ENCODE measurements around a stretch of chr15.

DNA sequence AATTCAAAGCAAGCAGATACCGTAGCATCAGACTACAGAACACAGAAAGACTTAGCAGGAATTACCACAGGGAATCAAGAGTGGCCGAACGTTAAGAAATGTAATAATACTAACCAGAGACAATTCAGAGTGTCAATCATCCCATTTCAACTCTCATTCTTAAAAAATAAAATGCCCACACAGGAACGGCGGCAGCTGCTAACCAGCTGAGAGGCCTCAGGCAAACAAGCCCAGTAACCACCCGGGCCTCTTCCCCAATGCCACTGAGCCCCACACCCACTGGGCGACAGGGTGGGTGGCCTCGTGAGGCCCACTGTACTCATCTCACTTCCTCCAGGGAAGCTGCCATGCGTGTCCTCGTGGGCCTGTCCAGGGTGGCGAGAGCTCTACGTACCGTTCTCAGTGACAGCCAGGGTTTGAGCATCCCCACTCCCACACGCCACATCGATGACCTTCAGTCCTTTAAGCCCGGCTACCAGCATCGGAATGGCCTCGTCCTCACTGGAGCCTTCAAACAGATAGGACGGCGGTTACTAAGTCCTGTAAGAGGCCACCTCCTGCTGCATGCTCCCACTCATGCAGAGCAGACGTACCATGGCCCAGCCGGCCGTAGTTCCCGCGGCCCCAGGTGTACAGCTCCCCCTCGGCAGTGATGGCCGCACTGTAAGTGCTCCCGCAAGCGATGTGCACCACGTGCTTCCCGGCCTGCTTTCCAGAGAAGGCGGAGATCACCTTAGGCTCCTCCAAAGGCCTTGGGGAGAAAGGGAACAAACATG, 56.6 kb downstream of the HERC2 start:
- PRO-cap: no peak
- RAMPAGE, long total RNA, 2 experiments: no peak in any of the 2 experiments

DNA sequence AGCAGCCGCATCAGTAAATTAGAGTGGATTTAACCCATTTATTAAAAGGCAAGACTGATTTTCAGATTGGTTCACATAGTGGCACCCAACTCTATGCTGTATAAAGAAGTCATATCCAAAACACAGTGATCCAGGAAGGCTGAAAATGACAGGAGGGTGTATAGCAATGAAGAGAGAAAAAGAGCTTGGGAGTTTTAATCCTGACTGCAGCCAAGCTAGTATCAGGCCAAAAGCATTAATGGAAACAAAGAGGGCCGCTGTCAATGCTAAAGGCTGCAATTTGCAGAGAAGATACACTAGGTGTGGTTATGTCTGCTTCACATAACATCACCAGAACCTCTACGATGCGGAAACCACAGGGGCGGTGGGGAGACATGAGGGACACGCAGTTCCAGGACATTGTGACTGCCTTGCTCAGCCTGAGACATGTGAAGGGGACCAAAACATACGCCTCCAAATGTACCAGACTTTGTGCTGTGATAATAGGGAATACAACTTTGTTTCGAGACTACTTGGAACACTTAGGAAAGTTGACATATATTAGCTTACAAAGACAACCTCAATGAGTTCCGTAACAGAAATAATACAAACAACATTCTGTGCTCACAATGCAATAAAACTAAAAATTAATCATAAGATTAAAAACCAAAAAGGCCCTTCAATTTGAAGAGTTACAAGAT, 88.4 kb downstream of the APBA2 start:
- PRO-cap: no peak
- RAMPAGE, long total RNA, 2 experiments: no peak in any of the 2 experiments

- PRO-cap: no peak
- RAMPAGE, long total RNA, 2 experiments: no peak in any of the 2 experiments
These were observed 179.8 kb downstream of the NSMCE3 start for GRCh38 chr15:29089897-29090158.

DNA sequence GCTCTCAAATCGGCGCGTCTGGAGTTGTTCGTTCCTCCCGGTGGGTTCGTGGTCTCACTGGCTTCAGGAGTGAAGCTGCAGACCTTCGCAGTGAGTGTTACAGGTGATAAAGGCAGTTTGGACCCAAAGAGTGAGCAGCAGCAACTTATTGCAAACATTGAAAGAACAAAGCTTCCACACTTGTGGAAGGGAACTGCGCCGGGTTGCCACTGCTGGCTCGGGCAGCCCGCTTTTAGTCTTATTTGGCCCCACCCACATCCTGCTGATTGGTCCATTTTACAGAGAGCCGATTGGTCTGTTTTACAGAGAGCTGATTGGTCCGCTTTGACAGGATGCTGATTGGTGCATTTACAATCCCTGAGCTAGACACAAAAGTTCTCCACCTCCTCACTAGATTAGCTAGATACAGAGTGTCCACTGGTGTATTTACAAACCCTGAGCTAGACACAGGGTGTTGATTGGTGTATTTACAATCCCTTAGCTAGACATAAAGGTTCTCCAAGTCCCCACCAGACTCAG, 45.4 kb downstream of the NSMCE3 start:
- PRO-cap: no peak
- RAMPAGE, long total RNA, 2 experiments: no peak in any of the 2 experiments

DNA sequence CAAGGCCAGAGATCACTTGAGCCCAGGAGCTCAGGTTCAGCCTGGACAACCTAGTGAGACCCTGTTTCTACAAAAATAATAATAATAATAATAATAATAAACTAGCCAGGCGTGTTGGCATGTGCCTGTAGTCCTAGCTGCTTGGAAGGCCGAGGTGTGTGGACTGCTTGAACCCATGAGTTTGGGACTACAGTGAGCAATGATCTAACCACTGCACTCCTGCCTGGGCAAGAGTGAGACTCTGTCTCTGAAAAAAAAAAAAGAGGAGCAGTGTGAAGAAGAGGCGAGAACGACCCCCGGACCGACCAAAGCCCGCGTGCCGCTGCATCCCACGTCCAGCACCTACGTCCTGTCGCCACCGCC, 91.9 kb downstream of the TJP1 start:
- PRO-cap: no peak
- RAMPAGE, long total RNA, 2 experiments: no peak in any of the 2 experiments

DNA sequence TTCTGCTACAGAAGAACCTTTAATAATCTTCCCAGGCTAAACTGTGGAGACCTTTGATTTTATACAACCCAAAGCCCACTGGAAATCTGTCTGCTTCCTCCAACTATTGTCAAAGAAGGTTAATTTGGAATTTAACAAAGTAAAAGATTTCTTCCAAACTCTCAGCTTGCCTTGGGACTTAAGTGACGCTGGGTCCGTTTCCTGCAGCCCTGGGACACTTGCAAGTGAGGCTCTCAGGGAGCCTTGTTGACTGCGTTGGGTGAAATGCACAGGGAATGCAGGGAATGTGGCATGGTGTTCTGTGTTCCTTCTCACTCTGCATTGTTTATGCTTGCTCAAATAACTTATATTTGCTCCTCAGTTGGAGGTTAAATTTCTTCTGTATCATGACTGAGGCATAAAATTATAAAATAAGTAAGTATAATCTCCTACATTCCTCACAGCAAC, 60.8 kb upstream of the TJP1 start:
- PRO-cap: no peak
- RAMPAGE, long total RNA, 2 experiments: no peak in any of the 2 experiments

DNA sequence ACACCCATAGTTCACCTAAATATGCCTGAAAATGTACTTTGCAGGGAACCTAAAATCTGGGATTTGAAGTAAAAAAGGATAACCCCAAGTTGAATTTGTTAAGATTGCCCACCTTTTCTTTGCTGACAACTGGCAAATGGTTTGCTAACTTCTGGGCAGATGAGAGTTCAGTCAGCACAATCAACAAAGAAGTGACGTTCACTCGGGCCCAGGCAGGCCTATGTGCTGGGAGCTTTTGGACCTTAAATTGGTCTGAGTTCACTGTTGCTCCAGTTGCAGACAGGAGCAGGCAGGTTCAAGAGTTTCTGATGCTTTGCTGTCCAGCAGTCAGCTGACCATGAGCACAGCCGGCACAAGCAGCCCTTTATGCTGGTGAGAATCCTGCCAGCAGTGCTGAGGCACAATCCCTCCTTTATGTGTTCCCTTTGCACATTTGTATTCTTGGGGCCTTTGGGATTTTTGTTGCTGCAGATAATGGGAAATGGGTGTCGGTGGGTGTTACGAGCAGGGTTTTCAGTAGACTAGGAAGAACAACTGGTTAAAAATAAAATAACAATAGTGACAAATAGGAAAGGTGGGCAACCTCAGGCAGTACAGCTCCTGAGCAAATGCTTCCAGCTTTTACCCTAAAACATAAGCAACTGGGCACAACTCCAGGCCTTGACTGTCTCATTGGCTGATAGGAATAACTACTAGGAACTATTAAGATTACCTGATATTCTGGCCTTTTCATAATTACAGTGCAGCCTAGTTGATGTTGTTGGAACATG, 81.1 kb upstream of the GOLGA8J start:
- PRO-cap: no peak
- RAMPAGE, long total RNA, 2 experiments: no peak in any of the 2 experiments

- PRO-cap: no peak
- RAMPAGE, long total RNA, 2 experiments: no peak in any of the 2 experiments
These were observed 63.8 kb upstream of the GOLGA8R start for GRCh38 chr15:30477574-30478542.

DNA sequence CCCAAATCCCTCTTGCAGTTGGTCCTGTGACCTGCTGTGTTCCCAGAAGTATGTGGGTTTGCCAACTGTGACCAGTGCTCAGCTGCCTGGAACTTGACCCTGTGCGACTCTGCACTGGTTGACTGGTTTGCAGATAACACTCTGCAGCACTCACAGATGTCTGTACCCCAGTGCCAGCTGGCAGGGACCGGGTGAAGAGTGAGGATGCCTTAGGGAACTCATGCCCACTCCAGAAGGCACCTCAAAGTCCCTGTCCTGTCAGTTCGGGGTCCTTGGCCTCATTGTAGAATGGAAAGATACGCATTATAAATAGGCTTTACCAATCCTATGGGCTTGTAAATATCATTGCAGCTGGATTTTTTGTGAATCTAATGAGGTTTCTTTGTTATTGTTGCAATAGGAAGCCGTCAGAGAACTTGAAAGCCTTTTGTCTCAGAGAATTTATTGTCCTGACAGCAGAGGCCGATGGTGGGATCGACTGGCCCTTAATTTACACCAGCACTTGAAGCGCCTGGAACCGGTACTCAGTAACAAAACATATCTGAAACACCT, 18.2 kb downstream of the FAN1 start:
- PRO-cap: no peak
- RAMPAGE, long total RNA, 2 experiments: no peak in any of the 2 experiments

GRCh38 chr15:30953638-30954595, 37.5 kb downstream of the MTMR10 start:
- PRO-cap: no peak
- RAMPAGE, long total RNA, 2 experiments: no peak in any of the 2 experiments

GRCh38 chr15:30999767-31000347, 8.4 kb upstream of the MTMR10 start:
- PRO-cap: no peak
- RAMPAGE, long total RNA, 2 experiments: no peak in any of the 2 experiments

- PRO-cap: no peak
- RAMPAGE, long total RNA, 2 experiments: no peak in any of the 2 experiments
These were observed 104.1 kb upstream of the KLF13 start for GRCh38 chr15:31222500-31223062.

- PRO-cap: no peak
- RAMPAGE, long total RNA, 2 experiments: no peak in any of the 2 experiments
These were observed 84.8 kb upstream of the KLF13 start for GRCh38 chr15:31241846-31242293.

- PRO-cap: no peak
- RAMPAGE, long total RNA, 2 experiments: start-site peak on the plus strand in 1 of 2 experiments, at chr15:31339880-31340108 at its widest, 5 reads per replicate
These were observed 13.2 kb downstream of the KLF13 start for GRCh38 chr15:31339546-31340450.

DNA sequence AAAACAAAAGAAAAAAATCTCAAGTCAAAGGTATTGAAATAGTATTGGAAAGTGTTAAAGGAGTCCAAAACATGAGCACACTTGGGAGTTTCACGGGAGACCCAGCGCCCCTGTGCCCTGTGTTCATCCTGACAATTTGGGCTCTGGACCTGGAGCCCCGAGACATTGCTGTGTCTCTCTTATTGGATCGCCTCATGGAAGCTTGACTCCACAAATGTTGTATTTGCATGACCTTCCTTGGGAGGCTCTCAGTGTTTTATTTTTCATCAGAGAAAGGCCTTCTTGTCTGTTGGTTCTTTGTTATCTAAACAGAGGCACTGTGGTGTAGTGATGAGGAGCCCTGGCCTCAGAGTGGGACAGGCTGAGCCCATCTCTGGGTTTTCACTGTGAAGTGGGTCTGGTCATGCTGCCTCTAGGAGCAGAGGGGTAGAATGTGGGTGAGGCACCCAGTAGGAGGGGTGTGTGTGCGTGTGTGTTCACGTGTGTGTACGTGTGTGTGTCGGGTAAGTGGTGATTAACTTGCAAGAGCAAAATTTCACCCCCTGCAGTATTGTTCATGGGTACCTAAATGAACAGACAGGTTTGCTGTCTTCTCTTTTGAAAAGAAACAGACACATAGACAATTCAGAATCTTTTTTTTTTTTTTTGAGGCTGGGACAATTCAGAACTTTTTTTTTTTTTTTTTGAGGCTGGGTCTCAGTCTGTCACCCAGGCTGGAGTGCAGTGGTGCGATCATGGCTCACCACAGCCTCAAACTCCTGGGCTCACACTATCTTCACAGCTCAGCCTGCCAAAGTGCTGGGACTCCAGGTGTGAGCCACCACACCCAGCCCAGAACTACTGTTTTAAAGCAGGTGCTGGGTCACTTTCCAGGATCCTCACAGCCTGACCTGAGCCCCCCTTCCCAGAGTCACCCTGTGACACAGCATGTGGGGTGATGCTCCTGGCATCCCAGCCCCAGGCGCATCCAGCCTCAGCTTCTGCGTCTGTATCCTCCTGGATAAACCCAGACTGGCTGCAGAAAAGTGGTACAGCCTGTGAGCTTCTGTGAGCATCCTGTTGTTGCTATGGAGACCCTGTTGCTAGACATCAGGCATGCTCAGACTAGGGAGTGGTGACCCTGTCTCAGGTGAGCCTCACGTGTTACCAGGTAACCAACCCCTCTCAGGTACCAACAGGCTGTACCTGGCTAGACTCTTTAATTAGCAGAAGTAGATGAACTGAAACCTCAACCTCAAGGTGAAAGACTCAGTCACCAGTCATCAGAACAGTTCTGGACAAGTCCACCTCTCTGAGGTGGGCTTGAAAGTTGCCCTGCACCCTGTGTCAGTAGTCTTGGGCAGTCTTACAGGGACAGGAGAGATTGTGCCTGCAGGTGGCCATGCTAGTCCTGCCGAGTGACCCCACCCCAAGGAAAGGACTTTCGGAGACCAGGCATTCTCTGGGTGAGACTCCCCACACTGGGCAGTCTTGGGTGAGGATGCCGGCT, 14.8 kb downstream of the KLF13 start:
- PRO-cap: no peak
- RAMPAGE, long total RNA, 2 experiments: no peak in any of the 2 experiments

DNA sequence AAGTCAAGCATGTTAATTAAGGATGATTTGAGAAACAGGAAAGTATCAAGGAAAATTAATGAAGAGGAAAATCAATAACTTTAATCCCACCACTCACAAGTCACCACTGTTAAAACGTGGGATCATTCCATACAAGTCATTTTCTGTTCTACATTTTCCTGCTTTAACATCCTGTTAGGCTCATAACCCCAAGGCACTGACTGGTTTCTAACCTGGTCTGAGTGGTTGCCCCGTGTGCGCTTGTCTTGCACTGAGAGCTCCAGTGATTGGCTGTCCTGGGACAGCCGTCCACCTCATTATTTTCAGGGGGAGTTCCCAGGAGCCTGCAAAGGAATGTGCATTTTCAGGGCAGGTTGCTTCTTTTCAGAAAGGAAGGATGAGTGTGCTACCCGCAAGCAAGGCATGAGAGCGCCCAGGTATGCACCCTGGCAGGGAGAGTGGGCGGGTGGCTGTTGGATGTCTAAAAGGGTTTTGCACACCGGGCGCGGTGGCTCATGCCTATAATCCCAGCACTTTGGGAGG, 24.7 kb downstream of the KLF13 start:
- PRO-cap: no peak
- RAMPAGE, long total RNA, 2 experiments: no peak in any of the 2 experiments

- PRO-cap: bidirectional peak, plus-strand start at chr15:31352630, minus-strand start at chr15:31352381
- RAMPAGE, long total RNA, 2 experiments: no peak in any of the 2 experiments
These were observed 25.6 kb downstream of the KLF13 start for GRCh38 chr15:31352111-31352704.

- PRO-cap: no peak
- RAMPAGE, long total RNA, 2 experiments: no peak in any of the 2 experiments
These were observed 29.4 kb downstream of the KLF13 start for GRCh38 chr15:31355938-31356472.

DNA sequence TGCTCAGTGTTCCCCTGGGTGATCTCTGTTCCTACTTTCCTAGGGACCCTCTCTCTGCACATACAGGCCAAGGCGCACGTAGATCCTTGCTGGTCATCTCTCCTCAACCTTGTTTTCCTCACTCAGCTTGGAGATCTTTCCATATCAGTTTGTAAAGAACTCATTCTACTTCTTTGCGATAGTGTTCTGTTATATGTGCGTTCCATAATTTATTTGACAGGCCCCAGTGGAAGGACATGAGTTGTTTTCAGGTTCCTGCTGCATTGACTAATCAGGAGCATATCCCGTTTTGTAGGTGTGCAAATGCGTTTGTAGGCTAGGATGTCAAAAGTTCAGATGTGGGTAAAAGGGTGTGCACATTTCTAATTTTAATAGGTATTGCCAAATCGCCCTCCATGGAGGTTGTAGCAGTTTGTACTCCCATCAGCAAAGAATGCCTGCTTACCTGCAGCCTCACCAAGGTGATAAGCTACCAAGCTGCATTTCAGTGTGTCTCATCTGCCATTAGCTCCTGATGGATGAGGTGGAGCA, 36.1 kb downstream of the KLF13 start:
- PRO-cap: no peak
- RAMPAGE, long total RNA, 2 experiments: no peak in any of the 2 experiments

- PRO-cap: bidirectional peak, plus-strand start at chr15:31372894, minus-strand start at chr15:31372696
- RAMPAGE, long total RNA, 2 experiments: no peak in any of the 2 experiments
These were observed 45.9 kb downstream of the KLF13 start for GRCh38 chr15:31372417-31373048.

Data from body of pancreas (tissue), 2 donors.